Measurements from ENCODE around the gene CCDC182.

DNA sequence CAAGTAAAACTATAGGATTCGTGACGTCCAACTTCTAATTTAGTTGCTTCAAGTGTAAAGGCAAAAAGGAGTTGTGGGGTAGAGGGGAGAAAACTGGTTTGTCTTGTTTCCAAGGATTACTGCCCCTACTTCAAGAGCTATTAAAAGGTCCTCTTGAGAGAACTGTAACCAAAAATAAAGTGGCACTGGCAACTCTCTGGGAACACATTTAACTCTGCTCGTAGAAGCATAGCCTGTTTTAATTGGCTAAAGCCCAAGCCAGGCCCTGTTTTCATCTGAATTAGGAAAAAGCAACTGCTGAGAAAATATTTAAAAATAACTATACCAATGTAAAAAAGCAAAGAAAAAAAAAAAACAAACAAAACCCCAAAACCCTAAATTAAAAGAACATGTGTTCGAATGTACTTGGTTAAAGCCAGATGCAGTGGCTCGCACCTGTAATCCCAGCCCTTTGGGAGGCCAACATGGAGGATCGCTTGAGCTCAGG is 51.7 kb upstream of the AKAP1 start:
- PRO-cap, 3 experiments: no peak in any of the 3 experiments
- RAMPAGE, long total RNA, 4 experiments: no peak in any of the 4 experiments
- RRBS: no CpG with 5 or more reads among the region's 6 CpGs

DNA sequence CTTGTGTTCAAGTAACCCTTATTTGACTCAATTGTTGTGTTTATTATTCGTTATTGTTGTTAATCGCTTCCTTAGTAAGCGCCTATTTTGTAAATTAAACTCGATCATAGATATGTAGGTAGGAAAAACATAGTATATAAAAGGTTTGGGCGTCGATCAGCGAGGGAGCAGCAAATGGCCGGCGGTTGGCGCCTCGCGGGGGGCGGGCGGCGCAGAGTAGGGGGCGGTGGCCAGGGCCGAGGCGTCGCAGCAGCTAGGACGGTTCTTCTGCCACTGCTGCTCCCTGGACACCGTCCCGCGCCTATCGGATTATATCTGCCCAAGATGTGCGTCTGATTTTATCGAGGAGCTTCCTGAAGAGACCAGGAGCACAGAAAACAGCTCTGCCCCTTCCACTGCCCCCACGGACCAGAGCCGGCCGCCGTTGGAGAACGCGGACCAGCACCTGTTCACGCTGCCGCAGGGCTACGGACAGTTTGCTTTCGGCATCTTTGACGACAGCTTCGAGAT is 39.7 kb upstream of the AKAP1 start:
- PRO-cap, 3 experiments: no peak in any of the 3 experiments
- RAMPAGE, long total RNA, 4 experiments: no peak in any of the 4 experiments
- RRBS: no CpG with 5 or more reads among the region's 38 CpGs

DNA sequence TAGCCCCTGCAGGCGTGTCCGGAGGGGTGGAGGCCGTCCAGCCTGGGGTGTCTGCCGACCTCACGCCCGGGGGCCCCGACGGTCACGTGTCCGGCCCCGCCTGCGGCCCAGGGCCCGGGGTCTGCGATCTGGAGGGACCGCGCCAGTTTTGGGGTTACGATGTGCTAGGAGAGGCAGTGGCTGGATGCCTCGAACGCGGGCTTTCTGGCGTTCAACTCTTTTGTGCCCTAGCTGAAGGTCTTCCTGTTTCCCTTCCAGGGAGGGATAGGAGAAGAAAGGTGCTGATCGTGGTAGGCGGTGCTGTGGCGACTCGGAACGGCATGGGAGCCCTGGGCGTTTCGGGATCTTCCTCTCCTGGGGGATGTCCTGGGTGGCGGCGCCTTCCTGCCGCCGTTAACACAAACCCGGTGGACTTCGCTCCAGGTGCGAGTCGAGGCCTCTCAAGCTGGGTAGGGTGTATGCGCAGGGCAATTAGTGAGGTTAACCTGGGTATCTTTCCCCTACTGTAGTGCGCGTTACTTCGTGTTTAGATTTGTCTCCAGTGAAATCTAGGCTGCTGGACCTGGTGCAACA is 1.2 kb downstream of the AKAP1 start:
- PRO-cap, 3 experiments: no peak in any of the 3 experiments
- RAMPAGE, long total RNA, 4 experiments: no peak in any of the 4 experiments
- RRBS: 2% methylated on average over 5 of the region's 40 CpGs

DNA sequence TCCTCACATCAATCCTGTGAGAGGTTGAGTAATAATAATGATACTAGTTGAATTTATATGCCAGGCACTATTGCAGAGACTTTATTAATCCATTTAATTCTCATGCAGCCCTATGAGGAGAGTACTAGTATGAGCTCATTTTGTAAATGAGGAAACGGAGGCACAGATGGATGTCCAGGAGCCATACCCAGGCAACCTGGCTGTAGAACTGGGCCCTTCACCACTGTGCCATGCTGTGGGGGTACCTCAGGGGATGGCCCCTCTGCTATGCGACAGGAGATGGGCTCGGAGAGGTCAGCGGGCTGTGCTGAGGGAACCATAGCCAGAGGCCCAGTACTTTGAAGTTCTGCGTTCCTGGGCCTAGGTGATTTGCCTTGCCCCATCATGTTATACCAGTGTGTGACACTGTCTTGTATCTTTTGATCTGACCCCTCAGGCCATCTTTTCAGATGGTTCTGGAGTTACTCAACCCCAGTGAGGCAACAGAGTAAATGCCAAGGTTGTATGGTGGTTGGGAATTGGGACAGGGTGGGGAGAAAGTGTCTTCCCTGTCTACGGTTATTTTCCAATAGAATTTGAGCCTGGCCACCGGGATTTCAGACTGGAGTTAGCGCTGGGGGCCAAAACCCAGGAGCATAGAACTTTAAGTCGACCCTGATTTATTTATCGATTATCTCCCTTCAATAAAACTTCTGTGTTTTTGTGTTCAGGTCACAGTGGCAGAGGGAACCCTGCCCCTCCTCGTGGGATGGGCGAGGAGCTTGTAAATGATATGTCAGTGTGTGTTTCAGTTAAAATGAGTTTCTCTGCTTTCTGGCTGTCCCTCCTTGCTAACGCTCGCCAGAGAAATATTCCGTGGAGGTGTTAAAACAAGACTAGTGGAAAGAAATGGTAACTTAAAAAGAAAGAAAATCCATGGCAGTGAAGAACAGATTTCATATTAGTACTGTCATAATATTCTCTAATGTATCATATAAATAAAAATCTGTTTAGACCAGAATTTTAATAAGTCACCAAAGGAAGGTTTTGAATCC is 8.5 kb downstream of the MSI2 start:
- PRO-cap, 3 experiments: peak in 3 of 3 experiments; most common plus-strand start position 599 of the sequence (in 3); most common minus-strand start position 362 of the sequence (in 3)
- RAMPAGE, long total RNA, 4 experiments: no peak in any of the 4 experiments
- RRBS: no CpG with 5 or more reads among the region's 15 CpGs

DNA sequence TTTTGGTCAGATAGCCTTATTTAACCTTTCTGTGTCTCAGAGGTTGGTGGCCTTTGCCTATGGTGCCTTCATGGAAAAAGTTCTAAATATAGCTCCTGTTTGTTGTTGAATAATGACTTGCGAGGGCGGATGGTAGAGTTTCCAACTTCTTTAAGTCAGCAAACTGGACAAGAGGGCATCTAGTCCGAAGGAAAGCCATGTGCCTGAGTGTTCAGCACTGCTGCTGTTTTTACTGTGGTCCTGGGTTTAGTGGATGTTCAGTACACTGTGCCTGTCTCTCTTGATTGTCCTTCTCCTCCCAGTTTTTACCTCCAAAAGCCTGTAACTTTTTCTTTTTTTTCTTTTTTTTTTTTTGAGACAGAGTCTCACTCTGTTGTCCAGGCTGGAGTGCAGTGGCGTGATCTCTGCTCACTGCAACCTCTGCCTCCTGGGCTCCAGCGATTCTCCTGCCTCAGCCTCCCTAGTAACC is 73.7 kb downstream of the MSI2 start:
- PRO-cap, 3 experiments: peak in 3 of 3 experiments; most common plus-strand start position 182 of the sequence (in 3)
- RAMPAGE, long total RNA, 4 experiments: no peak in any of the 4 experiments
- RRBS: no CpG with 5 or more reads among the region's 5 CpGs

- PRO-cap, 3 experiments: no peak in any of the 3 experiments
- RAMPAGE, long total RNA, 4 experiments: no peak in any of the 4 experiments
- RRBS: no CpG with 5 or more reads among the region's 5 CpGs
These were observed 151.5 kb downstream of the MSI2 start for GRCh38 chr17:57407855-57408262.

DNA sequence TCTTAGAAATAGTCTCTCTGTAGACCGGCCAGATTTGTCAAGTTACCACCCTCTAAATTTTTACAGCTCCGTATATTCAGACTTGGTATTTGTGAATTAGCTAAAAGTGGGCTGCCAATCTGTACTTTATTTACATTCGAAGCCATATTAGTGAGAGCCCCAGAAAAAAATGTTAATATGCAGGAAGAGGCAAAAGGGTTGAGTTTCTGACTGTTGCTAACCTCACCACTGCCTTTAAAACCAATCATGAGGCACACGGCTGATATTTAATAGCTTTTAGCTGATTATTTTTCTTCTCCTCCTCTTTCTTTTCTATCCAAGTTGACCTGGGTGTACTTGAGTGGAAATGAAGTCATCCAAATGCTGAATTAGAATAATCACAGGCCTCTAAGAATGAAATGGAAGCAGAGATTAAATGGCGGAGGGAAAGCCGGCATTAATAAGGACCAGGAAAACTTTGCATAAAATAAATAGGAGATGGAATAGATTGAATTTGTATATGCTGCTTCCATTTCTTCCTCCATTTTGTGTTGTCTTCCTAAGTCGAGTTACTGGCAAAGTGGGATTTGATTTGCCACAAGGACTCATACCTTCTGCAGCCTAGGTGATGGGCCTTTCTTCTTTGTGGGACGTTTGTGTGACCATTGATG is 152.8 kb downstream of the MSI2 start:
- PRO-cap, 3 experiments: no peak in any of the 3 experiments
- RAMPAGE, long total RNA, 4 experiments: no peak in any of the 4 experiments
- RRBS: no CpG with 5 or more reads among the region's 8 CpGs

GRCh38 chr17:57478190-57478939 is 222.0 kb downstream of the MSI2 start:
- PRO-cap, 3 experiments: peak in 3 of 3 experiments; most common plus-strand start chr17:57478681 (in 2); most common minus-strand start chr17:57478515 (in 3)
- RAMPAGE, long total RNA, 4 experiments: no peak in any of the 4 experiments
- RRBS: no CpG with 5 or more reads among the region's 9 CpGs

GRCh38 chr17:57523817-57524581 is 221.1 kb downstream of the CCDC182 start:
- PRO-cap, 3 experiments: peak in 1 of 3 experiments; most common plus-strand start chr17:57524150 (in 1)
- RAMPAGE, long total RNA, 4 experiments: no peak in any of the 4 experiments
- RRBS: no CpG with 5 or more reads among the region's 7 CpGs

DNA sequence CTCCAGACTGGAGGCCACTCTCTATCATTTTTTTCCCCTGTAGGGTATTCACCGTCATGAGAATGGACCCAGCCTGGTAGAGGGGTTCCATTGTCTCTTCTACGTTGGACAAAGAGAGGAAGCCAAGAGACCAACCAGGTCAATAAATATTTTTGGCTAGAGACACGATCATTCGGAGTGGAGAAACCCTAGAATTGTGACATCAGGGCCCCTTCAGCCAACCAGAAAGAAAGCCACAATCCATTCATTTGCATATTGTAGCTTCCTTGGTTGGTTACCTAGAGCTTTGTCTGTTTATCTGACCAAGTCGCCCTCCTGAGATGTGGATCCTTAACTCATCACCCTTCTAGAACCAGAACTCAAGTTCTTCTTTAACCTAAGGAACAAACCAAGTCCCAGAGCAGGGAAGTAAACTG is at the start of gene CCDC182:
Gene CCDC182 (minus strand): TSS at position 118 of the 416 bp plus-strand sequence.
- PRO-cap, 3 experiments: no peak in any of the 3 experiments
- RAMPAGE, long total RNA, 4 experiments: no peak in any of the 4 experiments
- RRBS: no CpG with 5 or more reads among the region's 5 CpGs

DNA sequence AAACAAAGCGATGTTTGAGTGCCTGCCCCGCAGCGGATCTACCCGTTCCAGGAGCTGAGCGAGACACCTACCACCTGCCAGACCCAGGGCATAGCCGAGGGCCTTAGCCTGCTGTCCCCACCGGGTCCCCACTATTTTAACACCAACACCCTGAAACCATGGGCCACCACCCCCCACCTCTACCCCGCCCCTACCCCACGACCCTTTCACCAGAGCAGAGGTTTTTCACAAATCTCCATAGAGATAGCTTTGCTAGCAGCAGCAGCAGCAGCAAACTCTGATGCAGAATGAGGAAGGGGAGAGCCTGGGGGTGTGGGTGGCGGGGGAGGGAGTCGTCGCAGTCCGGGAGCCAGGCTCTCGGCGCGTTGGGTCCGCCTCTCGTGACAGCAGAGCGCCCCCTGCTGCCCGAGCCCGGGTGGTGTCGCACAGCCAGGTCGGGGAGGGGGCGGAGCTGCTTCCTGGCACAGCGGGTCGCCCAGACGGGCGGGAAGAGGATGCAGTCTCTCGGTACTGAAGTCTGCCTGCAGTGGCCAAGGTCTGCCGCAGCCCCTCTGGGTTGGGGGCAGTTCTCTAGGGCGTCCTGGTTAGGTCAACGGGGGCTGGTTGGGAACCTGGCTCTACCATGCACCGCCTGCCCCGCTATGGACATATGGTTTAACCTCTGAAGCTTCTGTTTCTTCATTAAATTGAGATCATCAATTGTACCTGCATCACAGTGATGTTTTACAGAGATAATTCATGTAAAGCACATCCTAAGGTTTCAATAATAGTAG is 38.1 kb upstream of the CCDC182 start:
- PRO-cap, 3 experiments: no peak in any of the 3 experiments
- RAMPAGE, long total RNA, 4 experiments: no peak in any of the 4 experiments
- RRBS: 2% methylated on average over 9 of the region's 34 CpGs

- PRO-cap, 3 experiments: no peak in any of the 3 experiments
- RAMPAGE, long total RNA, 4 experiments: no peak in any of the 4 experiments
- RRBS: no CpG with 5 or more reads among the region's 9 CpGs
These were observed 10.4 kb downstream of the MRPS23 start for GRCh38 chr17:57839294-57839927.

DNA sequence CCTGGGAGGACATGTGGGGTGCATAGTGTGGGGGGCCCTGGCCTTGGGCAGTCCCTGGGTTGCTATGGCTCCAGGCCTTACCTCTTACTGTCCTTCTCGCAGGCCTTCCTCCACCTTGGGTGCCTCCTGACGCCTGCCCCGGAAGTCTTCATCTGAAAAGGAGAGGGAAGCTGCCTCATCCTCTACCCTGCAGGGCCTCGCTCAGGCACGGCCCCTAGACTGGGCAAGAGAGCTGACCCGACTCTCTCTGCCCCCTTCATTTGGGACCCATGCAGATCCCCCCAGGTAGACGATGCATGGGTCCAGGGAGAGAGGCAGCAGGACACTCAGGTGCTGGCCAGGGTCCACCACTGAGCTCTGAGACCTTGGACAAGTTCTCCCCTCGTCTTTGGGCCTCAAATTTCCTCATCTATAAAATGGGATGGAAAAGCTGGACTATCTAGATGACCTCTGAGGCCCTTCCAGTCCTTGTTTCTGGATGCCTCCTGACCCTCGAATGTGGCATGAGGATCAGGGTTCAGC is 16.6 kb upstream of the MRPS23 start:
- PRO-cap, 3 experiments: peak in 1 of 3 experiments; most common plus-strand start position 156 of the sequence (in 1); most common minus-strand start position 150 of the sequence (in 1)
- RAMPAGE, long total RNA, 4 experiments: start-site peak on the minus strand in 1 of 4 experiments, centred at position 234 of the sequence, 5 reads per replicate
- RRBS: no CpG with 5 or more reads among the region's 9 CpGs

DNA sequence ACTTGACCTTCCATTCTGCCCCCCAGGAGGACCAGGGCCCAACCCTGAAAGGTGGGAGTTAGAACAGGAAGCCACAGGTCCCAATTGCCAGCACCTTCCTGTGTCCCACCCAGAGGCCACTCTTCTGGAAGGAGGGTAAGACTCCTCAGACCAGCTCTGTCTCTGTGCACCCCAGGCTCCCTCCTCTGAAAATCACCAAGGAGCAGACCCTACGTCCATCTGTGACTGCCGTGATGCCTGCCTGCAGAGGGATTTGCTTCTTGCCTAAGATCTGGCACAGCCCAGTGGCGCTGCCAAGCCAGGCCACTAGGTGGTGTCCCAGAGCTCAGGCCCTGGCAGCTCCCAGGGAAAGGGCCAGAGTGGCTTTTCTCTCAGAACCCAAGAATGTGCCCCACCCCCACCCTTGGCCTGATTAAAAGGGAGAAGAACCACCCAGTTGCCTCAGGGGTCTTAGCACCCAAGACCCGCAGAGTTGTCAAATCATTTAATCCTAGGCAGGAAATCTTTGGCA is 42.6 kb upstream of the MRPS23 start:
- PRO-cap, 3 experiments: no peak in any of the 3 experiments
- RAMPAGE, long total RNA, 4 experiments: no peak in any of the 4 experiments
- RRBS: no CpG with 5 or more reads among the region's 4 CpGs

- PRO-cap, 3 experiments: peak in 2 of 3 experiments; most common plus-strand start chr17:57921112 (in 1); most common minus-strand start chr17:57921060 (in 1)
- RAMPAGE, long total RNA, 4 experiments: no peak in any of the 4 experiments
- RRBS: no CpG with 5 or more reads among the region's 16 CpGs
These were observed 34.0 kb downstream of the CUEDC1 start for GRCh38 chr17:57920849-57921883.

DNA sequence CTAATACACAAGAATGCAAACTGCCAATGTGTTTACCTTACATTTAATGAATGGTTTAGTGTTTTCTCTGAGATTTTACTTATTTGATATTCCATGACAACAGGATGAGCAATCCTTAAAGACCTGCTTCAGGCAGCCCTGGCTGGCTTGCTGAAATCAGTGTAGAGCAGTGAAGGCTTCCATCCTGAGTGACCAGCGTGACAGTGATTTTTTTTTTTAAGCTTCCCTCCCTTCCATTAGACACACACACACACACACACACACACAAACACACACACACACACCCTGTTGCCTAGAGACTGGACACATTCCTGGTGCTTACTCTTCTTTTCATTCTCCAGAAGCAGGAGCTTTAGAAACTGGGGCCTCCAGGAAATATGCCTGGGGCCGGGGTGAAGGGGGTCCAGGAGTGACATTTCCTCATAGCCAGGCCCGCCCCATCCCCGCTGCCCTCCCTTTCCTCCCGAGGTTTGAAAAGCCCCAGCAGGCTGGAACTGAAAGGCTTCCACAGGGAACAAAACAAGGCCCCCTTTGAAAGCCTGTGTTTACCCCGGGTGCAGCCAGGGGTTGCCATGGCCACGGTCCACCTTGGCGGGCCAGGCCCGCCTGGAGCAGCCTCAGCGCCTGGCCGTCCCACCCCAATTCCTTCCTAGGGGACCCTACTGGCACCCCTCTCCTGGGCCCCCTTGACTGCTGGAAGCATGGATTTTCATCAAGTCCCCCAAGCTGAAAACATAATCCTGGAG is 19.9 kb downstream of the CUEDC1 start:
- PRO-cap, 3 experiments: no peak in any of the 3 experiments
- RAMPAGE, long total RNA, 4 experiments: no peak in any of the 4 experiments
- RRBS: no CpG with 5 or more reads among the region's 11 CpGs

DNA sequence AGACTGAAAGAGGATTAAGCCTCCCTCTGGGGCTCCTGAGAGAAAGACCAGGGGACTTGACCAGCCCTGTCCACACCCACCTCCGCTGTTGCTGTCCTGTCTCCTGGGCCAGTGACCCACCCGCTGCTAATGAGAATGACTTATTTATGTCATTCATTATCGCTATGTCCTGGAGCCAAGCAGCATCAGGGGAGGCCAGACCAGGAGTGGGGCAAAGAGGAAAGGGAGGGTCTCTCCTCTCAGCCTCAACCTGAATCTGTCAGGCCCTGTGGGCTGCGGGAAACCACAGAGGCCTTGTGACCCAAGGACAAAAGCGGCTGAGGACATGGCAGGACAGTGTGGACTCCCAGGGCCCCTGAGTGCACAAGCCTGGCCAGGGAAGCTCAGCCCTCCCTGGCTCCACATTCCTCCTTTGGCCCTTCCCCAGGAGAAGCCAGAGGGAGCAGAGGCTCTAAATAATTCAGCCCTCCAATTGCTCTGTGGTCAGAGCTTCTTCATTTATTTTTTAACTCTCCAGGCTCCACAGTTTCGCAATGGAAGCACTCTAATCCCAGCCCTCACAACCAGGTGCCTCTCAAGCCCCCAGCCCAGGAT is 19.2 kb downstream of the CUEDC1 start:
- PRO-cap, 3 experiments: no peak in any of the 3 experiments
- RAMPAGE, long total RNA, 4 experiments: no peak in any of the 4 experiments
- RRBS: no CpG with 5 or more reads among the region's 6 CpGs

- PRO-cap, 3 experiments: no peak in any of the 3 experiments
- RAMPAGE, long total RNA, 4 experiments: no peak in any of the 4 experiments
- RRBS: no CpG with 5 or more reads among the region's 12 CpGs
These were observed 15.2 kb downstream of the CUEDC1 start for GRCh38 chr17:57939783-57940605.

GRCh38 chr17:57946477-57947717 is 8.3 kb downstream of the CUEDC1 start:
- PRO-cap, 3 experiments: peak in 2 of 3 experiments; most common plus-strand start chr17:57947063 (in 2); most common minus-strand start chr17:57946891 (in 2)
- RAMPAGE, long total RNA, 4 experiments: no peak in any of the 4 experiments
- RRBS: no CpG with 5 or more reads among the region's 24 CpGs

DNA sequence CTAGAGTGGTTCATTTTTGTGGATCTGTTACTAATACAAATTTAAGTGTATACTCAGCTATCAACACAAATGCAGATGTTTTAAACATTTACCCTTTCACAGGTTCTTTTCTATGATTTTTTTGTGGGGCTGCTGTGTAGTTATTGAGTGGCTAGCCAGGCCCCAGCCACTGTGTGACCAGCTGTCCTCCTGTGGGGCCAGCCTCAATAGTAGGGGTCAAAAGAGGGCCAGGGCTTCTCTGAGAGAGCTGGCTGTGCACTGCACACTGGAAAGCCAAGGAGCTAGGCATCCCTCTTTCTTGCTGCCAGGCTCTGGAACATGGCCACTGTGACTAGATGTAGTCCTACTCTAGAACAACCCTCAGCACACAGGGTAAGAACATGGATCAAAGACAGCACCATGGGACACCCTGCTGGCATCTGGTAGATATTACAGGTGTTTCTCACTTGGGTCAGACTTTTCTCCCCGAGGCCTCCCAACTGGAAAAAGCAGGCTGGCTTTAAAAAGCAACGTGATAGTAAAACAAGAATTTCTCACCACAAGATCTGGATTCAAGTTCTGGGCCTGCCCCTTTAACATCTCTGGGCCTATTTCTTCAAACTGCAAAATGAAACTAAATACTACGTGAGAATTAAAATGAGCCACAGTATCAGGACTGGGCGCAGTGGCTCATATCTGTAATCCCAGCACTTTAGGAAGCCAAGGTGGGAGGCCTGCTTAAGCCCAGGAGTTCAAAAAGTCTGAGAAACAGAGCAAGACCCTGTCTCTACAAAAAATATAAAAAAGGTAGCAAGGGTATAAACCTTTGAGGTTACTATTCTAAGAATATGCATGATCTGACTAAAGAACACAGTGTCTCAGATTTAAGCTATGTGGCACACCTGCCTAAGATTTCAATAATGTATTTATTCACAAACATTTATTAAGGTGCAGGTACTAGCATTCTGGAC is 7.4 kb upstream of the VEZF1 start:
- PRO-cap, 3 experiments: no peak in any of the 3 experiments
- RAMPAGE, long total RNA, 4 experiments: no peak in any of the 4 experiments
- RRBS: no CpG with 5 or more reads among the region's 4 CpGs